Gastroesophageal sphincter (tissue), 4 donors: ENCODE data around the genes MBD5, RND3, TNFAIP6 and NEB.

DNA sequence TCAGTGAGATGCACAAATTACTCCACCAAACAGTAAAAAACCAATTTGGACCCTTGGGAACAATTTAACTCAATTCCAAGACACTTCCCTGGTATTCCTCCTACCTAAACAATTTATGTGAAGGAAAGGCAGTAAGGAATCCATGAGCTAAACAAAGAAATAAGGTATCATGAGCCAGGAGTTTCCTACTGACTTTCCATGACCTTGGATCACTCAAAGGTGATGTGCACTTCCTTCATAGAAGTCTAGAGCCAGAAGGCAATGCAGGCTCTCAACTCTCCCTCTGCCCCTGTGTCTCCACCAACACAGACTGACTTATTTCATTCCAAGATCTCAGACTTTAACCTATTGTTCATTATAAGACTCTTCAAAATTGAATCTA, 230.6 kb upstream of the ACVR2A start:
- PRO-cap = no peak
- RAMPAGE, long total RNA, 4 experiments = no peak in any of the 4 experiments

GRCh38 chr2:148020814-148021191, at the start of gene MBD5:
MBD5 (plus strand) TSS chr2:148021091.
- PRO-cap = bidirectional peak, plus-strand start at chr2:148021095, minus-strand start at chr2:148020761
- RAMPAGE, long total RNA, 4 experiments = start-site peak on the plus strand in 4 of 4 experiments, at chr2:148020988-148021097 at its widest, 39 to 261 reads per replicate

DNA sequence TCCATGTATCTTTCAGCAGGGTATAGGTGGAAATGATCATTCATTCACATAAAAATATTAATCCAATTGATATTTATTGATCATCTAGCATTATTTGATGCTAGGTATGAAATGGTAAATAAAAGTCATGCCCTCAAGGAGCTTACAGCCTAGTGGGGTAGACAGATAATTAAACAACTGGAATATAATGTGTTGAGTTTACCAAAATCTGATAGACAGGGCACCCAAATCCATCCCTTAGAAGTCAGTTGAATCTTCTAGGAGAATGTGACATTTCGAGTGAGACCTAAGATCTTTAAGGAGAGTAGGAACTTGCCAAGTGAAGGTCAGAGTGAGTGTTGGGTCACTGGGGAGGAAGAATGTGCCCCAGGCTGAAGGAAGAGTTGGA, 78.9 kb downstream of the MBD5 start:
- PRO-cap = no peak
- RAMPAGE, long total RNA, 4 experiments = no peak in any of the 4 experiments

DNA sequence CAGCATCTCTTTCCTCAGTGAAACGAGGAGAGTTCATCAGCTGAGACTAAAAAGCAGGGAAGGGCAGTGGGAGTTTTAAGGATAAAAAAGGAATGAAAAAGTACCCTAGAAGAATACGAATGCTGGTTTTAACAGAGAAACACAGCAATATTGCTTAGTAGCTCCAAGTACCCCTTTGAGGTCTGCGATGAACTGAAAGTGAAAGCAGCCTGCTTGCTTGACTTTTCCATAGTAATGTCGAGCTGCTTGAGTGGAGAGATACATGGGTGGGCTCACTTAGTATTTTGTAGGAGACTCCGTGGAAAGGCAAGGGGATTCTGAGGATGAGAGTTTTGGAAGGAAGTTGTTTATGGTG, 91.6 kb upstream of the EPC2 start:
- PRO-cap = no peak
- RAMPAGE, long total RNA, 4 experiments = no peak in any of the 4 experiments

- PRO-cap = no peak
- RAMPAGE, long total RNA, 4 experiments = no peak in any of the 4 experiments
Measured at GRCh38 chr2:148653415-148653793, 8.9 kb downstream of the EPC2 start.

DNA sequence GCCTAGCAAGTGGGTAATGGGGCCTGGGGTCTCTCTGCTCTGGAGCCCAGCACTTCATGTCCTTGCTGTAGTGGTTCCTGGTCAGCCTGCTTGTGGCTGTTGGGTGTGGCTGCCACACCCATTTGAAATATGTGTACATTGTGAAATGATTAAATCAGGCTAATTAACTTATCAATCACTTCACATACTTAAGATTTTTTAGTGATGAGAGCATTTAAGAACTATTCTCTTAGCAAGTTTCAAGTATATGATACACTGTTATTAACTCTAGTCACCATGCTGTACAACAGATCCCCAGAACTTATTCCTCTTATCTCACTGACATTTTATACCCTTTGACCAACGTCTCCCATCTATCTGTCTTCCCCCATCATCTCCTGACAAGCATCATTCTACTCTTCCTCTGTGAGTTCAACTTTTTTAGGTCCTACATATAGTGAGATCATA, 92.0 kb downstream of the LYPD6 start:
- PRO-cap = no peak
- RAMPAGE, long total RNA, 4 experiments = no peak in any of the 4 experiments

DNA sequence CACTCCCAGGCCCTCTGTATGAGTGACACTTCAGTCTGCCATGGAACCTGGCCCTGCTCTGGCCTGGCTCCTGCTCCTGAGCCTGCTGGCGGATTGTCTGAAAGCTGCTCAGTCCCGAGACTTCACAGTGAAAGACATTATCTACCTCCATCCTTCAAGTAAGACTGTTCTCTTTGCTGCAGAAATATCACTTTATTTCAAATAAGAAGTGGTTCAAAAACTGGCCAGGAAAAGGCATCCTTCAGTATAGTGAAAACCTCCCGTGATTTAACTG, 107.2 kb downstream of the LYPD6 start:
- PRO-cap = no peak
- RAMPAGE, long total RNA, 4 experiments = no peak in any of the 4 experiments

DNA sequence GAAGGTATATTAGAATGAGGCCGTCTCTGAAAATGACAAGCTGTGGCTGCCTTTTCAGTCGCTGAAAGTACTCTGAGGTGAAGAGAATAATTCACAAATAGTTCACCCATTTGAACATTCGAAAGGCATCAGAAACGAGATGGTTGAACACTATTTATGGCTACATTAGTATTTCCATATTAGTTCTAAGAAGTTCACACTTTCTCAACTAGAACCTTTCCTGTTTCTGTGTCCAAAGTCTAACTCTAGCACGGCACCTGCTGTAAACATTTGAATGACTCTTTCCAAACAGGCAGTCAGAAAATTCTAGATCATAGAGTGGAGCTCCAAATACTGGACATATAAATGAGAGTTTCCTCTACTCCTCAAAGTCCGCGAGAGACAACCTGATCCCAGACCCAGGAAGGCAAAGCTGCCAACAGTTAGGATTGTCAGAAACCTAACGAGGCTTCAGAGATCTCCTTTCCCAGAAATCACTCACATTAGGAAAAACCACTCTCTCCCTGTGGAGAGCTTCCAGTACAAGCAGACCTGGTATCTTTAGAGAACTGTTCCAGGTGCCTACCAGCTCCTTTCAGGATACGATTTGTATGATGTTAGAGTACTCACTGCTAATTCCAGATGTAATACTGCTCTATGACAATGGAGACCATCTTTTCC, 10.6 kb downstream of the RND3 start:
- PRO-cap = no peak
- RAMPAGE, long total RNA, 4 experiments = no peak in any of the 4 experiments

GRCh38 chr2:150486918-150488032, at the start of gene RND3:
RND3 (minus strand) TSS chr2:150487667.
- PRO-cap = bidirectional peak, plus-strand start at chr2:150487110, minus-strand start at chr2:150487116; bidirectional peak, plus-strand start at chr2:150487560, minus-strand start at chr2:150487618; unidirectional peak, minus-strand start at chr2:150487665
- RAMPAGE, long total RNA, 4 experiments = start-site peak on the minus strand in 3 of 4 experiments, at chr2:150487644-150487670 at its widest, 353 to 1,002 reads per replicate

DNA sequence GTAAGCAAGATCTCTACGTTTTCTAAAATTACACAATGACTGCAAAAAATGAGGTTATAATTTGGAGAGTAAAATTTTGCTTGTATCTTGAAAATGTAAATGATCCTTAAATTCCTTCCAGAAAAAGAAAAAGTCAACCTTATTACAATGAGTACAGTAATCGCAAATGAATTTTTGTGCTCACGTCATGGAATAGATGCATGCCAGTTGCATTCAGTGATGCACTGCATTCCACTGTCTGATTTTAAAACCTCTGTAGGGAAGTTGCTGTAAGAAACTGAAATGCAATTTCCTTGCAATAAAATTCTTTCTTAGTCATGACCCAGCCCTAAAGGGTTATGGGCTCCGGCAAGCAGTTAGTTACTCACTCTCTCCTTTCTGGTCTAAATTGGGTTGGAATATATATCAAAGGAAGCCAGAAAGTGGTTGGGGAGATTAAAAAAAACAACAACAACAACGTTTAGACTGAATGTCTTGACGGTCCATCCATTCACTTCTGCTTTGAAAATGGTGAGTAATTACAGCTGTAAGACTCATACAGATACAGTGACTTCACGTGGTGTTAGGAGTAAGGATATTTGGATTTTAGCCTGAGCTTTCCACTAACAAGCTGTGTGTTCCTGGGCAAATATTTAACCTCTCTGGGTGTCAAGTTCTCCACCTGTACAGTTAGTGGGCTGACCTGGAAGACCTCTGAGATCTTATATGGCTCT, 8.6 kb upstream of the RND3 start:
- PRO-cap = no peak
- RAMPAGE, long total RNA, 4 experiments = no peak in any of the 4 experiments

- PRO-cap = no peak
- RAMPAGE, long total RNA, 4 experiments = no peak in any of the 4 experiments
Measured at GRCh38 chr2:150733162-150733543, 245.7 kb upstream of the RND3 start.

- PRO-cap = unidirectional peak, plus-strand start at chr2:151357592
- RAMPAGE, long total RNA, 4 experiments = start-site peak on the plus strand in 3 of 4 experiments, at chr2:151357590-151357596 at its widest, 41 to 103 reads per replicate
Measured at GRCh38 chr2:151357315-151357758, at the start of gene TNFAIP6. TNFAIP6 (plus strand) TSS chr2:151357592.

DNA sequence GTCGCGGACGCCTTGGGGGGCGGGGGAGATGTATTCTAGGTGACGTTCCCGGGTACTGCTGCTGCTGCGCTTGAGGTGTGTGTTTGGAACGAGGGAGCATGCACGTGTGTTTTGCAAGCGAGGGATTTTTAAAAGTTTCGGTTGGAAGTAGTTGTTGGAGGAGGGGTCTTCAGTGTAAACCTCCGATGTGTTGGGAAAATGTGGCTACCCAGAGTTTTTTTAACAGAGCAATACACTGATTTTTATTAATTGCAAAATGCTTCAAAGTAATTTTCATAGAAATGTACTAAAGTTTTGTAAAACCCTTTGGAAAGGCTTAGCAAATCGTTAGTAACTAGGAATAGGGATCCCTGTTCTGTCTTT, 932 bp downstream of the RIF1 start:
- PRO-cap = no peak
- RAMPAGE, long total RNA, 4 experiments = no peak in any of the 4 experiments

DNA sequence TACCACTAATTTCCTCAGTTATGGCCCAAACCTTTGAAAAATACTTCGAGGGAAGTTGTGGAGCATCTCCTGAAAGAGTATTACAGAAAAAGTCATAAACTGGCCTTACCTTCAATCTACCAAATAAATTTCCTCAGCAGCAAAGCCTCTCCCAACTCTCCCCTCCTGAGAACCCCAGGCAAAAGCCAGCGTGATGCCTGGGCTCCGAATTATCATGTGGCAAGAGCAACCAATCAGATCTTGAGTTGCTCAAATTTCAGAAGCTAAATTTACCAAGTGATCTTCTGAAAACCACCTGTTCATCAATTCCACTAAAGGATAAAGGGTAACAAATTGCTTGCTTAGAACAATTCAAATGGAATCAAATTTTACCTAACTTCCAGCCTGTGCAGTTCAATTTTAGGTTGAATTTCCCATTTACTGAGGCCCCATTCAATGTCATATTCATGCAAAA, at the start of gene NEB:
NEB (minus strand) TSS at position 188 of the 454 bp plus-strand sequence.
- PRO-cap = no peak
- RAMPAGE, long total RNA, 4 experiments = start-site peak on the minus strand in 1 of 4 experiments, centred at position 185 of the sequence, 102 reads per replicate

DNA sequence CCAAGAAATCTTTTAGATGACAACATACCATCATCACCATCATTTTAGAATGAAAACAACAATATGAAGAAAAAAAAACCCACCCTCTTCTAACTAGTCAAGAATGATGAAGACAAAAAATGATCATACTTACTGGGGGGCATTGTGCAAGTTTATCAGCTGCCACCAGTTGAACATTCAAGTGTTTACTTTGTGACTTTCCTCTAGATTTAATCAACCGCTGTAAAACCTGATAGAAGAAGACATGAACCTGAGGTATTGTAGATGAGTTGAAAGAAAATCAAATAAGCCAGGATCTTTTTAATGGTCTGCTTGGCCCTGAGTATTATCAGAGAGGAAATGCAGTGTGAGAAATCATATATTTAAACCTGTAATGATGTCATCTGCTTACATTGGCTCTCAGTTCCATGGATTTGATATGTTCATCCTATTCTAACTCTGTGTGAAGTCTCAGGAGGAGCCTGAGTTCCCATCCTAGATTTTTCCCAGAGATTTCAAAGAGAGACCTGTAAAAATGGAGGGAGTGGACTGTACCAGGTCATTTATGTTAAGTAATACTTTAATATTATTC, 25.2 kb upstream of the ARL5A start:
- PRO-cap = no peak
- RAMPAGE, long total RNA, 4 experiments = no peak in any of the 4 experiments

GRCh38 chr2:152038302-152039092, 60.3 kb downstream of the CACNB4 start:
- PRO-cap = no peak
- RAMPAGE, long total RNA, 4 experiments = no peak in any of the 4 experiments

- PRO-cap = no peak
- RAMPAGE, long total RNA, 4 experiments = no peak in any of the 4 experiments
Measured at GRCh38 chr2:152171571-152172250, 3.9 kb downstream of the STAM2 start.

GRCh38 chr2:152367967-152368622, 33.1 kb downstream of the FMNL2 start:
- PRO-cap = no peak
- RAMPAGE, long total RNA, 4 experiments = start-site peak on the plus strand in 1 of 4 experiments, at chr2:152368353-152368414 at its widest, 14 reads per replicate

DNA sequence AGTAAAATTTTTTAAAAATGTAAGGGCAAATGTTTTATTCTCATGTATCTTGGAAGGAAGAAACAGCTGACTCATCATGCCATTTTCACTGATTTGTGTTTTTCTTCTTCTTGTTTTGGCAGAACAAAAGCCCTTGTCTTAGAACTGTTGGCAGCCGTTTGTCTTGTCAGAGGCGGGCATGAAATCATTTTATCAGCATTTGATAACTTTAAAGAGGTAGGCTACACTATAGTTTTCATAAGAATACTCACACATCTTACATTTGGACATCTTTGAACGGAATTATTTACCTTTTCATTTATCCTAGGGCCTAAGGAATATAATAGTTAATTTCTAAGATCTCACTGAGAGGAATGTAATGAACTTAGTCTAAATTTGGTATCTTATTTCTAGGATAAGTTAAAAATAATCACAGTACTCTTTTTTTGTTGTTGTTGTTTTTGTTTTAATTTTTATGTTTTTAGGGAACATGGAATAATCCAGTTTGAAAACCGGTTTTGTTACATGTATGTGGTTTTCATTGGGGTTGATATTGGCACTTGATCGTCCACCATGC, 136.3 kb downstream of the PRPF40A start:
- PRO-cap = no peak
- RAMPAGE, long total RNA, 4 experiments = no peak in any of the 4 experiments

DNA sequence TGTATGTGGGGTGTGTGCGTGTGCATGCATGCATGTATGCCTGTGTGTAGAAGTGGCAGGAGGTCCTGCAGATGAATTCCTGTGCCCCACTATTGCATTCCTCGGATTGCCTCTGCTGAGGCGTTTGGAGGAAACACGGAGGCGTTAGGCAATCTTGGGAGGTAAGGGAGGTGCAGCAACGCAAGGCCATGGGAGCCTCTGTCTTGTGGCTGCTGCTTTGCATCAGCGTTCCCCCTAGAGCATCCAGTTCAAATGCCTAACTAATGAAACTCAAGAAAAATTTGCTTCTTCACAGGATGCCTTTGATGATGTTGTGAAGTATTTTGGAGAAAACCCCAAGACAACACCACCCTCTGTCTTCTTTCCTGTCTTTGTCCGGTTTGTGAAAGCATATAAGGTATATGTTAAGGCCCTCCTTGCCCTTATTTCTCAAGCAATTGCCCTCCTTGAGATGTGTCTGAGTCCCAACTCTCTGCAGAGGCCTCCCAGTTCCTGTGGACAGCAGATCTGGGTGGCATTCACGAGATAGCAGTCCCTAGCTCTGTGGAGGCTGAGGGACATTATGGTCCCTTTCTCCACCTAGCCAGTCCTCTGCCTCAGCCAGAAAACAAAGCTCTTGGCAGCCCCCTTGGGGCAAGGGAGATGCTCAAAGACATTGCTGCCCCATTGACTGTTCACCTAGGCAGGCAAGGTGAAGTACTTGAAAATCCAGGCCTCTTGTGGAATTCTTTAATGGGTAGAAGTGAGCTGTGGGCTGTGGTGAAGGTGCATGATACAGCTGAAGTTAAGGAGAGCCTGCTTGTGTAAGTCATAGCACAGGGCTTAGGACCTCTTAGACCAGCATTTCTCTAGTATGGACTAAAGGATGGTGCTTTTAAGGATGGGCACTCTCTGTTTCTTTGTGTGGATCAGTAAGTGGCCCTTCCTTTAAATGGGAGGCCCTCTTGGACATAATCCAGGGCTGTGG, 79.7 kb downstream of the PRPF40A start:
- PRO-cap = no peak
- RAMPAGE, long total RNA, 4 experiments = no peak in any of the 4 experiments